Mesenchymal stem cell of adipose (primary cell): ENCODE measurements around a stretch of chr2.

- CAGE, long polyA plus RNA, result no peak
These were observed 31.9 kb downstream of the SPRED2 start for GRCh38 chr2:65400386-65401093.

GRCh38 chr2:65455509-65455855 lies 23.1 kb upstream of the SPRED2 start:
- CAGE, long polyA plus RNA, result no peak

DNA sequence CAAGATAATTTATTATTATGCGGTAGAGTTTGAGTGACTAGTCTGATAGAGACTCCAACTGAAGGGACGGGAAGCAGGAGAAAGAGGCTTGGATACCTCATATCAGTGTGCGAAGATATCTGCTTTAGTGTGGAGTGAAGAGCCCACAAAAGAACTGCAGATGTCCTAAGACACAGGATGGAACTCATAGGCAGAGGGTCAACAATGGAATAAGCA lies 427.9 kb upstream of the MEIS1 start:
- CAGE, long polyA plus RNA, result no peak

GRCh38 chr2:66444946-66445636 lies 10.2 kb downstream of the MEIS1 start:
- CAGE, long polyA plus RNA, result no peak

- CAGE, long polyA plus RNA, result no peak
These were observed 12.0 kb downstream of the MEIS1 start for GRCh38 chr2:66446954-66447262.

- CAGE, long polyA plus RNA, result no peak
These were observed 60.9 kb downstream of the MEIS1 start for GRCh38 chr2:66495508-66496550.

DNA sequence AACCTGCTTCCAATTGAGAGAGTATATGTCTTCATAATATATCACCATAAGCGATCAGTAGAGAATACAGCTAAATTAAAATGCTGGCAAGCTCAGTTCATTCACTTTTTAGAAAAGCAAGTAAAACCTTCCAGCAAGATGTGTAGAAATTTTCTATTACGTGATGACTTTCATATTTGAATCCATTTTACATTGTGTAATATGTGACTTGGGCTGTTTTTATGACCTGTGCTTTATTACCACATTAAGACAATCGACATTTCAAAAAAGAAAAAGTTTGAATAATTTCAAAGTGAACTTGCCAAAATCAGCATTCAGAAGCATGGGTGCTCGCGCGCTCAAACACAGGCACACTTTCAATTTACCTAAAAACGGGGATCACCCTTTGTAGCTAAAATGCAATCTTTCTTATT lies 253.1 kb downstream of the MEIS1 start:
- CAGE, long polyA plus RNA, result no peak

DNA sequence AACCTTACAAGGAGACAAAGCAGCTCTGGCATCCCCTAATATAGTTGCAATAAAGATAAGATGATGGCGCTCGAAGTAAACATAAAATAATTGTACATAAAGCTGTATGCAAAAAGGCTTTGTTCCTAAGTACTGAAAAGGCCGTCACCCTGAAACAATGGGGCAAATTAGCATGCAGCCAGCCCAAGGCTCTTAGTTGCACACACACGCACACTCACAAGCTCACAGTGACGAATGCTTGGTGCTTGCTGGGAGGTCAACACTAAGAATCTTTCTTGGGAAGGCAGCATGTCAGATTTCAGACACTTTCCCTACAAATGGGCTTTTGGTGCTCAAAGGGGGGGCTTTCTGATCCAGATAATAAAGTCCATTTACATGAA lies 370.2 kb downstream of the MEIS1 start:
- CAGE, long polyA plus RNA, result no peak

DNA sequence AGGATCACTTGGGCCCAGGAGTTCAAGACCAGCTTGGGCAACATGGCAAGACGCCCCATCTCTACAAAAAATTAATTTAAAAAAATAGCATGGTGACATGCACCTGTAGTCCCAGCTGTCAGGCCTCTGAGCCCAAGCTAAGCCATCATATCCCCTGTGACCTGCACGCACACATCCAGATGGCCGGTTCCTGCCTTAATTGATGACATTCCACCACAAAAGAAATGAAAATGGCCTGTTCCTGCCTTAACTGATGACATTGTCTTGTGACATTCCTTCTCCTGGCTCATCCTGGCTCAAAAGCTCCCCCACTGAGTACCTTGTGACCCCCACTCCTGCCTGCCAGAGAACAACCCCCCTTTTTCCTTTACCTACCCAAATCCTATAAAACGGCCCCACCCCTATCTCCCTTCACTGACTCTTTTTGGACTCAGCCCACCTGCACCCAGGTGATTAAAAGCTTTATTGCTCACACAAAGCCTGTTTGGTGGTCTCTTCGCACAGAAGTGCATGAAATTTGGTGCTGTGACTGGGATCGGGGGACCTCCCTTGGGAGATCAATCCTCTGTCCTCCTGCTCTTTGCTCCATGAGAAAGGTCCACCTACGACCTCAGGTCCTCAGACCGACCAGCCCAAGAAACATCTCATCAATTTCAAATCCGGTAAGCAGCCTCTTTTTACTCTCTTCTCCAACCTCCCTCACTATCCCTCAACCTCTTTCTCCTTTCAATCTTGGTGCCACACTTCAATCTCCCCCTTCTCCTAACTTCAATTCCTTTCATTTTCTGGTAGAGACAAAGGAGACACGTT lies 65.5 kb upstream of the ETAA1 start:
- CAGE, long polyA plus RNA, result no peak

- CAGE, long polyA plus RNA, result no peak
These were observed 58.1 kb downstream of the ETAA1 start for GRCh38 chr2:67455258-67455603.

DNA sequence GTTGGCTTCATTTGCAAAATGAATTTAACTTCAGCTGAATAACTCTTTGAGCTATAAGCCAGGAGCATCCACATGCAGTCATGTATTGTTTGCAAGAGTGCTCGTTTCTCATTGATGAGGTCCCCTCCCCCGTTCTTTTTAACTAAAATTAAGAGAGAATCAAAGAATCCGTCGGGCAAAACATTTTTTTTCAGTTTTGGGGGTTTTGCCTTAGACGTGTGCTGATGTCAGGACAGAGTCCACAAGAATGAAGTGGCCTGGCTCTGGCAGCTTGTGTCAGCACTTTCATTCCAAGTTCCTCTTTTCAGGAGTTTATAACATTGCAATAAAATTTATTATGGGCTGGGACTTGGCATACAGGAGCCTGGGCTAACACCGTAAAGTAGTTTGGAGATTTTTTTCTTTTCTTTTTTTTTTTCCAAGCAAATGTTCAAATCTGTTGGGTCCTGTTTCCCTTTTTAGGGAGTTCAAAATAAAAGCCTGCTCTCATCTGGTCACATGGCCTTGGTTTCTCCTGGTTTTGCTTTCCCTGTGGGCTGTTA lies 80.2 kb downstream of the ETAA1 start:
- CAGE, long polyA plus RNA, result no peak

GRCh38 chr2:67877361-67877666 lies 185.5 kb downstream of the C1D start:
- CAGE, long polyA plus RNA, result no peak

- CAGE, long polyA plus RNA, result no peak
These were observed 1.1 kb upstream of the C1D start for GRCh38 chr2:68063811-68064479.

- CAGE, long polyA plus RNA, result no peak
These were observed 3.4 kb downstream of the PPP3R1 start for GRCh38 chr2:68248703-68249520.

GRCh38 chr2:68252940-68253440 lies 658 bp upstream of the PPP3R1 start:
- CAGE, long polyA plus RNA, result no peak

- CAGE, long polyA plus RNA, result no peak
These were observed 20.2 kb upstream of the PPP3R1 start for GRCh38 chr2:68272459-68273038.

- CAGE, long polyA plus RNA, result no peak
These were observed 18.4 kb downstream of the PLEK start for GRCh38 chr2:68383219-68384182.

- CAGE, long polyA plus RNA, result no peak
These were observed 48.6 kb upstream of the PROKR1 start for GRCh38 chr2:68594629-68595426.

DNA sequence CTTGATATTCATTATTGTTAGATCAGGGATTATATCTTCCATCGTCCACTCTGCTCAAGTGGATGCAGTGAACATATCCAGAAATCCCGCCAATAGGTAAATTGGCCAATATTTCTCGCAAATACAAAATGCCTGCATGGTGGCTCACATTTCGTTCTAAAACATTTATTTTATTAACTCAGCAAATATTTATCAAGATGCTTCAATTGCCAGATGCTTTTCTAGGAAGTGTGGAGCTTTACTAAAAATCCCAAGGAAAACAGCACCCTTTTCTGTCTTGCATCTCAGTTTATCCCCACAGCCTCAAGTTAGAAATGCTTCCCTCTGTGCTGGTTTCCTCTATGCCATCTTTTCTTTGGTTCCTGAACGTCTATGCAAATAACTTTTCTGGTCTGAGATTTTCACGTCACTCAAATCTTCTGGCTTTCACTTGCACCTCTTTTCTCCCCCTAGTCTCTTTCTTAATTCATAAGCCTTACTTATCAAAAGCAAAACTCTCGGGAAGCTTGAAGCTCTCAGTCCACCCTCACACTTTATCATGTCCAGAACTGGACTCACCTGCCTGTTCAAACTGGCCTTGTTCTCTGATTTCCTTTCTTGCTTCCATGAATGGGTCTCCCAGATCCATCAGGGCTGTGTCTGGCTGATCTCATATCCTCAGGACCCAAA lies 33.8 kb downstream of the ARHGAP25 start:
- CAGE, long polyA plus RNA, result no peak

DNA sequence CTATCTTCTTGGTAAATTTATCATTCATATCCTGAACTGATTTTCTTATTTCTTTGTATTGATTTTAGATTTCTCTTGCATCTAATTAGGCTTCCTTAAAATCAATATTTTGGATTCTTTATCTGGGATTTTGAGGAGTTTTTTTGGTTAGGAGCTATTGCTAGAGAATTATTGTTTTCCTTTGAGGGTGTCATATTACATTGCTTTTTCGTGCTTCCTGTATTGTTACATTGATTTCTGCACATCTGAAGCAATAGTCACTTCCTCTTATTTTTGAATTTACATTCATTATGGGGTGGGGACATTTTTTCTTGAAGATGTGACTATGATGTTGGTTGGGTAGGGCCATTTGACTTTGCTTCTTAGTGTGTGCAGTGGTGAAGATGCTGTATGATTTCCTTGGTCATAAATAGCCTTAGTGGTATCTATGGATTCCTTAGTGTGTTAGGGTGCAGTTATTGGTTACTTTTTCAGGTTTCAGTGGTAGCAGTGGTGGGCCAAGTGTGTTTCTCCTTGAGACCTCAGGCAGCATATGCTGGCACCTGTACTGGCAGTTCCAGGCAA lies 61.7 kb downstream of the ARHGAP25 start:
- CAGE, long polyA plus RNA, result no peak